Right lobe of liver (tissue), 4 donors: ENCODE data around the gene ORM1.

DNA sequence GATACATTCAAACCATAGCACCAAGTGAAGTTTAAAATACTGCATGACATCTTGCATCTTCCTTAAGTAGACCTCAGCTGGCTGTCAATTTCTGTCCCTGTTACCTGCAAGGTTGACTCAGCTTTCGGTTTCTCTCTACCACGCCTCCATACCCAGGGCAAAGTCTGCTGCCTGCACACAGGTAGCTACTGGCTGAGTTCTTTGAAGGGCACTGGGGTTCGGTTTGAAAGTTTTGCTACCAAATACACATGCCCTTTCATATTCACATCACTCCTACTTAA, 69.5 kb downstream of the KIAA1958 start:
- PRO-cap, 4 experiments, result peak in 1 of 4 experiments; most common plus-strand start position 188 of the sequence (in 1); most common minus-strand start position 111 of the sequence (in 1)
- RAMPAGE, long total RNA, 2 experiments, result no peak in any of the 2 experiments

DNA sequence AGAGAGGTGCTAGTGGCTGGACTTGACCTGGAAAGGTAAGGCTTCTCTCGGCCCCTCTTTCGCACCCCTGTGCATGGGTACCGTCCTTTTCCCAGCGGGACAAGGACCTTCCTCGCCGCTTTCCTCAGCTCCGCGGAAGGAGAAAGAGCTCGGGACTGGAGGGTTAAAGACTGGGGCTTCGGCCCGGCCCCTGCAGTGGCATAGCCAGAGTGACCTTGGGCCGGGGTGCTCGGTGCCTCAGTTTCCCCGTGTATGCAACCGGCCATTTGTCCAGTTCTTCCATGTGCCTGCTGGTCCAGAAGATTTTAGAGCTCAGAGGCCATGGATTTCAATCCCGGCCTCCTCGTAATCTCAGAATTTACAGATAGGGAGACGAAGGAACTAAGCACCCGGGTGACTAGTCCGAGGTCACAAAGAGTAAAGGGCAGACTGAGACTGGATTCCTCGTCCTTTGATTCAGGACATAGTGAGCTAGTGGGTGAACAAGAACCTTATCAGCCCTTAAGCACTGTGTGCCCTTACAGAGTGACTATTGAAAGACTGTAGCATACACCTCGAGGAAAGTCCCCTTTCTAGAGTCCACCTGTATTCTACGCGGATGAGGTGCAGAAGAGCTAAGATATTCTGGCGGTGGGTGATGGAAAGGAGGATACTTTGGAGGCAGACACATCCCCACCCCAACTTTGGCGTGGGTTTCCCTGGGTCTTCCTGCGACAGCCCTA, 461 bp downstream of the SLC31A1 start:
- PRO-cap, 4 experiments, result no peak in any of the 4 experiments
- RAMPAGE, long total RNA, 2 experiments, result no peak in any of the 2 experiments

DNA sequence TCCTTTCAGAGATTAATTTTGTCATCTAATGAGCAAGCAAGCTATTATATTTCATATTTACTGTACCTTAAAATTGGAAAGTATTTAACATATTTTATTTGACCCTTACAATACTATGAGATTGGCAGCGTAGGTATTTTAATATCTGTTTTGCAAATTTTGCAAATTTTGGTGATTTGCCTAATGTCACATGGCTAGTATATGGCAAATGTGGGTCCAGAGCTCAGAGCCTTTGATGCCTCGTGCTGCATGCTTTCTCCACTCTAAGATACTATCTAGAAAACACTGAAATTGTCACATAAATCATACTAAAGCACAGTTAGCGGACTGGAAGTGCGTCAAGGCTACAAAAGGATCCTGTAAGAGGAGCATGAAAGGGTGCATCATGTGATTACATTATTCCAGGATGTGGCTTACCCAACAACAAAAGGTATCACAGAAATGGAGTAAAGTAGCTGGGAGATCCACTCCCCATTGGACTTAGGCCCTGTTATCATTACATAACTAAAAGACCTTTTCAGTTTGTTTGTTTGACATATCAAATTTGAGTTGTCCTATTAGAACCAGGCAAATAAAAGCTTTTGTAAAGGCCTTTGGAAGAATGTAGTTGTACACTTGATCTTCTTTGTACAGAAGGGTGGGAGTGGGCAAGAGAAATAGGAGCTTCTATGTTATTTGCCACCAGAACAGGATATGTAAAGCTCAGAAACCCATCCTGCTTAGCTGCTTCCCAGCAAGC, 6.8 kb downstream of the SLC31A1 start:
- PRO-cap, 4 experiments, result no peak in any of the 4 experiments
- RAMPAGE, long total RNA, 2 experiments, result no peak in any of the 2 experiments

DNA sequence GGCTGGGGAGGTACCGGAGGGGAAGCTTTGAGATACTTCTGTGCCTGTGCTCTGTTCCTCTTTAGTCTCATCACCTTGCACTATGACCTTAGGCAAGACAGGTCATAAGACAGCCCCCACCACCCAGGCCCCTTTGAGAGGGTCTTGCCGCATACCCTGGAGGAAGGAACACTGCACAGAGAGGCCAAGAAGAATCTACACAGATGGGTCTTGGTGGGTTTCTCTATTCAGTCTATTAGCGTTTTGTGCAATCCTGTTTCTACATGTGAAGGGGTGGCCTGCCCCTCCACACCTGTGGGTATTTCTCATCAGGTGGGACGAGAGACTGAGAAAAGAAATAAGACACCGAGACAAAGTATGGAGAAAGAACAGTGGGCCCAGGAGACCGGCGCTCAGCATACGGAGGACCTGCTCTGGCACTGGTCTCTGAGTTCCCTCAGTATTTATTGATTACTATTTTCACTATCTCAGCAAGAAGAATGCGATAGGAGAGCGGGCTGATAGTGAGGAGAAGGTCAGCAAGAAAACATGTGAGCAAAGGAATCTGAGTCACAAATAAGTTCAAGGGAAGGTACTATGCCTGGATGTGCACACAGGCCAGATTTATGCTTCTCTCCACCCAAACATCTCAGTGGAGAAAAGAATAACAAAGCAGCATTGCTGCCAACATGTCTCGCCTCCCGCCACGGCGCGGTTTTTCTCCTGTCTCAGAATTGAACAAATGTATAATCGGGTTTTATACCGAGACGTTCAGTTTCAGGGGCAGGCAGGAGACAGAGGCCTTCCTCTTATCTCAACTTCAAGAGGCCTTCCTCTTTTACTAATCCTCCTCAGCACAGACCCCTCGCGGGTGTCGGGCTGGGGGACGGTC, 2.2 kb upstream of the HDHD3 start:
- PRO-cap, 4 experiments, result peak in 1 of 4 experiments; most common minus-strand start position 415 of the sequence (in 1)
- RAMPAGE, long total RNA, 2 experiments, result no peak in any of the 2 experiments

DNA sequence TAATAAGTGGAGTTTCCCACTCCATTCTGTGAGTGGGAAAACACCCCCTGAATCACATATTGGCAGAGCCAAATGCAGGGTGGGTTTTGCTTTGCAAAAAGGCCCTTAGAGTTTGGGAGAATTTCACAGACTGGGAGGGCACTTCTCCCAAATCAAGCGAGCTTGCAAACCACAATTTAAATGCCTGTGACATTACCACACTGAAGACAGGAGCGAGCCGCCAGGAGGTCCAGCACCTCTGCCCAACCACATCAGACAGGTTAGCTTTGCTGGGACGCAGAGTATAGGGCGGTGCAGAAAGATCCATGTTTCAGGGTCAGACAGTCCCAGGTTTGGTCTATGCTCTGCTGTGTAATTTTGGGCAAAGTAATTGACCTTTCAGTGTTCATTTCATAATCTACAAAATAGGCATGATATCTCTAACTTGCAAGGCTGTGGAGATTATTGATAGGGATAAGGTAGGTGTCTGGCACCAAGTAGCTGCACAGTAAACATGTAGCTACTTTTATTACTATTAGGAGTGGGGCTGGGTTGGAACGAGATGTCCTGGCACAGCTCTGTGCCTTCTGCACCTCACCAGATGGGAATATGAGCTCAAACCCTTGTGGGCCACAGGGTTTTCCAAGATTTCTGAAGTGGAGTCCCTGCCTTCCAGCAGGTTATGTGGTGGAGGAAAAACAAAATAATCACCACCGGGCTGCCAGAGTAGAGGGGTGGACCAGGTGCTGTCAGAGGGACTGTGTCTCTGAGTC, 2.1 kb downstream of the ALAD start:
- PRO-cap, 4 experiments, result peak in 4 of 4 experiments; most common plus-strand start position 294 of the sequence (in 1); most common minus-strand start position 257 of the sequence (in 4)
- RAMPAGE, long total RNA, 2 experiments, result no peak in any of the 2 experiments

- PRO-cap, 4 experiments, result no peak in any of the 4 experiments
- RAMPAGE, long total RNA, 2 experiments, result no peak in any of the 2 experiments
These were observed 56.8 kb downstream of the RGS3 start for GRCh38 chr9:113520207-113520802.

DNA sequence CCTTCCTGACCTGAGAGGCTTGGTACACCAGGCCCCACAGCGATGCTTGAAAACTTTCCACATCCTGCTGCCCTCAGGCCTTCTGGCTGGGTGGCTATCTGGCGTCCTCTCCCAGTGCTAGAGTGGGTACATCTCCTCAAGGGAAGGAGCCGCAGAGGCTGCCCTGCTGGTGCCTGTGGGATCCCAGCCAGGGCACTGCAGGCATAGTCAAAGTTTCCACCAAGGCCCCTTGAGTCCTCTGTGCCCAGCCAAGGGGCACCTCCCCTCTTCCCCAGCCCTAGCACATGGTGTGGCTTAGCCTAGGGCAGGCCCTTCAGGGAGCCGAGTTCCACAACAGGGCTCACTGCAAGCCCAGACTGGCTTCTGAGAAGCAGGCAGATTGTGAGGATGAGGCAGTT, 103.1 kb downstream of the RGS3 start:
- PRO-cap, 4 experiments, result no peak in any of the 4 experiments
- RAMPAGE, long total RNA, 2 experiments, result no peak in any of the 2 experiments

- PRO-cap, 4 experiments, result no peak in any of the 4 experiments
- RAMPAGE, long total RNA, 2 experiments, result no peak in any of the 2 experiments
These were observed 125.6 kb downstream of the RGS3 start for GRCh38 chr9:113588820-113589864.

DNA sequence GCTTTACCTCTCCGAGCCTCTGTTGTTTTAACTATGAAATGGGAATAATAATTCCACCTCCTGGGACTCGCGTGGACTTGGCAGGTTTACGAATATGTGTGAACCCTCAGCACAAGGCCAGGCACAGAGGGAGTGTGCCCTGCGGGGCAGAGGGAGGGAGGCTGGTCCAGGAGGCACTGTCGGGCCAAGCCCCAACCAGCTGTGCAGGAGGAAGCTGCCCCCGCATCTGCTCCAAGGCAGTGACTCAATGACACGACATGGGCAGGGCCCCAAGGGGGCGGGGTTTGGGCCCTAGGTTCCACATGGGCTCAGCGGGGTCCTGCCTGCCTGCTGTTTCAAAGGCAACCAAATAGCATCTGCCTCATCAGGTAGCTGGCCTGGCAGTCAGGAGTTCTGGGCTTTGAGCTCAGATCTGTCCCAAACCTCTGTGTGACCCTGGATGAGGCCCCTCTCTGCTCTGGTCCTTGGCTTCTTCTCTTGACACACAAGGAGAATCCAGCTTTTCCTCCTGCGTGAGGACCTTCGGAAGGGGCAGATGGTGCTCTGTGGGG, 138.6 kb downstream of the RGS3 start:
- PRO-cap, 4 experiments, result peak in 2 of 4 experiments; most common plus-strand start position 303 of the sequence (in 1); most common minus-strand start position 178 of the sequence (in 1)
- RAMPAGE, long total RNA, 2 experiments, result no peak in any of the 2 experiments

GRCh38 chr9:113626815-113627160, 163.3 kb downstream of the RGS3 start:
- PRO-cap, 4 experiments, result no peak in any of the 4 experiments
- RAMPAGE, long total RNA, 2 experiments, result no peak in any of the 2 experiments

DNA sequence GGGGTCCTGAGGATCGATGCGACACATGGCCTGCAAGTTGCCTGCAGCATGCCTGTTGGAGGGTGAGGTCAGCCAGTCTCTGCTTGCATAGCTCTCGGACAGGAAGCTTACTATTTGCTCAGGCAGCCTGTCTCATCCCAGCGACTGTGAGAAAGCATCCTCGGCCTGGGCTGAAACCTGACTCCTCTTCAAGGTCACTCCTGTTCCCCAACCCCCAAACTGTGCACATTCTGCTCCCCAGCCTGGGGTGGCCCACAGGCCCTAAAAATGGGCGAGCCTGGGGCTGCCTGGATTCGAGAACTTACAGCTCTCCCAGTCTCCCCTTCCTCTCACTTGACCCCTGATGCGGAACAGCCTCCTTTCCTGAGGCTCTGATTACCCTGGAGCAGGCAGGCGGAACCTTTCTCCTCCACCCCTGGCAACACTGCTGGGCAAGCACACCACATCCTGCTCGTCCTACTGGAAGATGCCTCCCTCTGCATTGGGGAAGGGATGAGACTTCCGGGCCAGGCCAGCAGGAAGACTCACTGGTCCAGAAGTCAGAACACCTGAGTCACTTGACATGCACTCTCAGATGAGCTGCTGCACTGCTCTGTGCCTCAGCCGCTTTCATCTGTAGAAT, 187.0 kb downstream of the RGS3 start:
- PRO-cap, 4 experiments, result peak in 1 of 4 experiments; most common plus-strand start position 157 of the sequence (in 1); most common minus-strand start position 81 of the sequence (in 1)
- RAMPAGE, long total RNA, 2 experiments, result no peak in any of the 2 experiments

DNA sequence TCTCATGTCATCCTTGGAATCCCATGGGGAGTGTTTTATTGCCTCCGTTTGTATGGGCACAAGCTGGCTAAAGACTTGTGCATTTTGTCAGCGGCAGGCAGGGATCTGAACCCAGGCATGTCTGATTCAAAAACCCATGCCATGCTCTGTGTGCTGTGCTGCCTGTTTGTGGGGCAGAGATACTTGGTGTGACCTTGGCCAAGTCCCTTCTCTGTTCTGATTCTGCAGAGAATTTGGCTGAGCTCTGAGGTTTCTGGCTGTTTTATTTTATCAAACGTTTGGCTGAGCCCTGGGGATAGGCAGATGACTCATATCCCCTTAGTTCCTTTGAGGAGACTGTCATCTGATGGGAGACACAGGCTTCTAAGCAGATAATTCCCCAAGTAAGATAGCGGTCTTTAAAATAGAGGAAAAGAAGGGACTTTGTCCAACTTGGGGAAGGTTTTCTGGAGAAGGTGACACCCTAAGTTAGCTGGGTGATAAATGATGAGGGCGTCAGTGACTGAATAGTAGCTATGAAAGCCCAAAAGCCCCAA, 22.3 kb downstream of the COL27A1 start:
- PRO-cap, 4 experiments, result peak in 2 of 4 experiments; most common plus-strand start position 327 of the sequence (in 1); most common minus-strand start position 218 of the sequence (in 2)
- RAMPAGE, long total RNA, 2 experiments, result no peak in any of the 2 experiments

- PRO-cap, 4 experiments, result no peak in any of the 4 experiments
- RAMPAGE, long total RNA, 2 experiments, result start-site peak on the plus strand in 2 of 2 experiments, at chr9:114323016-114323181 at its widest, 256,349 to 678,931 reads per replicate
These were observed at the start of gene ORM1 for GRCh38 chr9:114322833-114323200. Gene ORM1, plus strand, starts transcription at chr9:114323098.

GRCh38 chr9:114332546-114332886, 2.8 kb downstream of the ORM2 start:
- PRO-cap, 4 experiments, result peak in 1 of 4 experiments; most common plus-strand start chr9:114332672 (in 1); most common minus-strand start chr9:114332682 (in 1)
- RAMPAGE, long total RNA, 2 experiments, result no peak in any of the 2 experiments

DNA sequence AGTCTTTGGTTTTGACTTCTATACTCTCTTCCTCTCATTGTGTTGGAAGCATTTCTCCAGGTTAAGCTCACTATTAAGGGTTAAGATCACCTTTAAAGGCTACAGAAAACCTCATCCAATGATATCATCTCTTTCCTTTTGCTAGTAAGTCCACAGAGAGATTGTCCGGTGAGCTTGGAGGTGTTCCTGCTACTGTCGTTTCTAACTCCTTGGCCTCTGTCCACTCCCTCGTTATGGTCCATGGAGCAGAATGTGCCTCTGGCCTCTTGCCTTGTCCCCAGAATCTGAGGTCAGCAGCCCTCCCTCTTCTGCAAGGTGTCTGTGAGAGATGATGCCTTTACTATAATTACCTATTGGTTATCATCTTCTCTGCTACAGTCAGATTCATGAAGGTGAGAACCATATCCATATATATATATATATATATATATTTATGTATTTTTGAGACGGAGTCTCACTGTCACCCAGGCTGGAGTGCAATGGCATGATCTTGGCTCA, 15.0 kb downstream of the ORM2 start:
- PRO-cap, 4 experiments, result no peak in any of the 4 experiments
- RAMPAGE, long total RNA, 2 experiments, result no peak in any of the 2 experiments

- PRO-cap, 4 experiments, result no peak in any of the 4 experiments
- RAMPAGE, long total RNA, 2 experiments, result no peak in any of the 2 experiments
These were observed 28.3 kb downstream of the ORM2 start for GRCh38 chr9:114357828-114358415.

DNA sequence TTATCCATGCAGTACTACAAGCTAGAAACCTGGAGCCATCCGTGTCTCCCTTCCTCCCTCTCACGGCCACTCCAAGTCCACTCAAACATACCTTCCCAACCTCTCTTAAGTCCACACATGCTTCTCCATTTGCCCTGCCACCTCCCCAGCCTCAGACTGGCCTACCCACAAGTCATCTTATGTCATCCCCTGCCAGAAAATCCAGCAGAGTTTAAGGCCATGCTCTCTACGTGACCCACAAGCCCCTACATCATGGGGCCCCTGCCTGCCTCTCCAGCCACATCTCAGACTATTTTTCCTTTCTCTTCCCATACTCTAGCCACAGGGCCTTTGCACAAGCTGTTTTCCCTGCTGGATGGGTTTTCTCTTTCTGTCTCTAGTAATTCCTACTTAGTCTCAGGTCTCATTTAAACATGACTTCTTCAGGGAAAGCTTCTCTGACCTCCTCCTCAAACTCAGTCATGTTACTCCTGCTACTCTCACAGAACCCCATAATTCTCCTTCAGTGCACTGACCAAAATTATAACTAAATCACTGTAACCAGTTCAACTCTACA, 26.8 kb downstream of the AKNA start:
- PRO-cap, 4 experiments, result peak in 2 of 4 experiments; most common minus-strand start position 288 of the sequence (in 2)
- RAMPAGE, long total RNA, 2 experiments, result no peak in any of the 2 experiments

- PRO-cap, 4 experiments, result peak in 1 of 4 experiments; most common plus-strand start chr9:114367030 (in 1); most common minus-strand start chr9:114366843 (in 1)
- RAMPAGE, long total RNA, 2 experiments, result no peak in any of the 2 experiments
These were observed 21.0 kb downstream of the AKNA start for GRCh38 chr9:114366586-114367316.

DNA sequence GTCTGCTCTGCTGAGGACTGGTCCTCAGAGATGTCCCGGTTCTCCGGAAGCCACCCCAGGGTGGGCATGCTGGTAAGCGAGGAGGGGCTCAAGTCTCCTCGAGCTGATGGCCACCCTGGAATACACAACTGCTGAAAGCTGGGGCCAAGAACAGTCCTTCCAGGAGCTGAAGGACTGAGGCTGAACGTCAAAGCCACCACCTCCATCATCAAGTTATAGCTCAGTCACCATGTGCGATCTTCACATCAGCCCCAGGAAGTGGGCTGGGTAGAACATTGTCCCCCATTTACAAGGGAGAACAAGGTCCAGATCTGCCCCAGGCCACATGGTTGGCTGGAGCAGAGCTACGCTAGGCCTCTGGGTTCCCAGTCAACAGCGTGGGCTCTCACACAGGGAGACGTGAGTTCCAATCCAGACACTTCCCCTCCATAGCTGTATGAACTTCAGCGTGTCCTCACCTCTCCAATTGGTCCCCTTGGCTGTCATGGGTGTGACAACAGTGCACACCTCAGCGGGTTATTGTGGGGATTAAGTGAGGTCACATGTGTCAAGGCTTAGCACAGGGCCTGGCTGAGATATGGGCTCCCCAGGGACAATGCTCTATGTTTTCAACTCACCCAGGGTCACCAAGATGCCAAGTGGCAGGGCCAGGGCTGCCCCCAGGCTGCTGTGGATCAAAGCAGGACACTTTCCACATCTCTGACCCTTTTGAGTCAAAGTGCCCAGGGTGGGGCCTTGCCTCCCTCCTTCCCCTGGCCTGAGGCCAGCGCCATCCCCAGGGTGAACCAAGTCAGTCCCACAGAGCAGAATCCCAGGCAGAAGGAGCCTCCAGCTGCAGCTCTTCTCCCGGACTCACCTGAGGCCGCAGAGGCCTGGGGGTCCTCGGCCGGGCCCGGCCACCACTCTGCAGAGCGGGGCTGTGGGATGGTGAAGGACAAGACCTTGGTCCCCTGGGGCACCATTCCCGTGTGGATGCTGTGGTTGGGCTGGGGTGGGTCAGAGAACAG, 19.9 kb downstream of the AKNA start:
- PRO-cap, 4 experiments, result peak in 1 of 4 experiments; most common plus-strand start position 301 of the sequence (in 1); most common minus-strand start position 189 of the sequence (in 1)
- RAMPAGE, long total RNA, 2 experiments, result no peak in any of the 2 experiments

- PRO-cap, 4 experiments, result peak in 1 of 4 experiments; most common plus-strand start chr9:114397162 (in 1); most common minus-strand start chr9:114397006 (in 1)
- RAMPAGE, long total RNA, 2 experiments, result no peak in any of the 2 experiments
These were observed 9.1 kb upstream of the AKNA start for GRCh38 chr9:114396613-114397454.